ENCODE data around the genes APOLD1 and GPRC5D.

GRCh38 chr12:12476650-12477686 is 85.7 kb downstream of the DUSP16 start:
- PRO-cap, result no peak
- RAMPAGE, long total RNA, 2 experiments, result no peak in any of the 2 experiments

DNA sequence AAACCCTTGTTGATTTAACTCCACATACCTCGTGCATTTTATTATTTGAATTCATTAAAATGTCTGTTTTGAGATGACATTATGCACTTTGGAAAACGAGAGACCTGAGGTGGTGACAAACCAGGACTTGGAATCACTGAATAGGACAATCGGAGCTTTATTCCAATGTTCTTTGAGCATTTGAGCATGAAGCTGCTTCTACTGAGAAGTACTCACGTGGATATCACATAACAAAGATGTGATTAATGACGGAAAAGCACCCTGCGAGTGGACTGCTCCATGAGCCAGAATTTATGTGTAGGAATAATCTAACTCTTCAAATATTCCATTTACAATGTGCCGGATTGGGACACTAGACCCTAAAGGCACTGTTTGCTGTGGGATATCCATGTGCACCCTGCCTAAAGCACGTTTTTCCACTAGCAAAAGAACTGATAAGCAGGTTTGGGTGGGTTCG is 820 bp upstream of the DUSP16 start:
- PRO-cap, result no peak
- RAMPAGE, long total RNA, 2 experiments, result no peak in any of the 2 experiments

DNA sequence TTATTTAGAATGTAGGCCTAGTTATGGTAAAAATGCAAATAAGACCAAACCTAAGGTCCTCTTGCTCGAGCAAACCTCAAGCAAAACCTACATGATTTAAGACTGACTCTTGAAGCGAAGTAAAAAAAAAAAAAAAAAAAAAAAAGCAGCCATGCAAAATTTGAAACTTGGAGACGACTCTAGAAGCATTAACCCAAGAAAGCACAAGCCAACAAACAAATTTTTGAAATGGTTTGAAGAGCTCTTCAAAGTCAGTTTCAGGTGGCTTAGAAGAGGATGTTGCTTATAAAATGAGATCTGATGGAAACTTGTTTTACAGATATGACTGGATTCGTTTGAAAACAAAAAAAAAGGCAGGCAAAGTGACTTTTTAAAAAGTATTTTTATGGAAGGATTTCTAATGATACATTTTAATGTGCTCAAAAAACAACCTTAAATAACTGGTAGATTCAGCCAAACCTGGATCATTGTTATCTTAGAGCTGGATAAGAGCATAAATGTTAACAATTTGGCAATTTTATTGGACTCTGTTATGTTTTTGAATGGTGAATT is 1.1 kb upstream of the GPR19 start:
- PRO-cap, result no peak
- RAMPAGE, long total RNA, 2 experiments, result no peak in any of the 2 experiments

- PRO-cap, result unidirectional peak, plus-strand start at chr12:12785659
- RAMPAGE, long total RNA, 2 experiments, result no peak in any of the 2 experiments
These were observed at the start of gene APOLD1 for GRCh38 chr12:12784758-12786256. Gene APOLD1 (plus strand): TSS chr12:12785659.

- PRO-cap, result no peak
- RAMPAGE, long total RNA, 2 experiments, result no peak in any of the 2 experiments
These were observed 25.2 kb downstream of the DDX47 start for GRCh38 chr12:12838457-12838708.

GRCh38 chr12:12839741-12840492 is 26.8 kb downstream of the DDX47 start:
- PRO-cap, result no peak
- RAMPAGE, long total RNA, 2 experiments, result no peak in any of the 2 experiments

DNA sequence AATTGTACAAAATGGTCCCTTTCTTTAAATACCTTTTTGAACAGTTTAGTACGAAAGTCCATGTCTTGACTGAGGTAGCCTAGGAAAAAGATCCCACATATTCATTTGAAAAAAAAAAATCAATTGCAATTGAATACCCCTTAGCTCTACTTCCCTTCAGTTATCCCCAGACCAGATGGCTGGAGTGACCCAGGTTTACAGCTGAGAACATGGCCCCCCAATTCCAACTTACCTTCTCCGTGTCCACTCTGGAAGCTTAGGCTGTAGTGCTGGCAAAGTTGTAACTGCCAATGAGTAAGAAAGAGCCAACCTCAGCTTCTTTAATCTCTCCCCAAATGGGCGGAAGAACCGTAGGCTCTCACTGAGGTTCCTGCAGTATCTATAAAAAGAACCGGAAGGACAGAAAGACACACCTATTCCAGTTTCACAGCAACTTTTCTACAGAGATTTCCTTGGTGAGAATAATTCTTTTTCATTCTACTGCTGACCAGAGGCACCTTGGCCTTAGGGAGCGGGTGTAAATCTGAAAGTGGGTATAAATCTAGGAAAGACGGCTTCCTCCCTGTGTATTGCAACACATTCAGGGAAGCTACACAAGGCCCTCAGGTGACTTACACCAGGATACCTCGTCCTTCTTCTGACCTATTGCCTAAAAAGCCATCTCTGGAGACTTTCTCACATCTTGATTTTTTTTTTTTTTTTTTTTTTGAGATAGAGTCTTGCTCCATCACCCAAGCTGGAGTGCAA is at the start of gene GPRC5D:
GPRC5D (minus strand) TSS at position 296 of the 747 bp plus-strand sequence.
- PRO-cap, result no peak
- RAMPAGE, long total RNA, 2 experiments, result no peak in any of the 2 experiments

DNA sequence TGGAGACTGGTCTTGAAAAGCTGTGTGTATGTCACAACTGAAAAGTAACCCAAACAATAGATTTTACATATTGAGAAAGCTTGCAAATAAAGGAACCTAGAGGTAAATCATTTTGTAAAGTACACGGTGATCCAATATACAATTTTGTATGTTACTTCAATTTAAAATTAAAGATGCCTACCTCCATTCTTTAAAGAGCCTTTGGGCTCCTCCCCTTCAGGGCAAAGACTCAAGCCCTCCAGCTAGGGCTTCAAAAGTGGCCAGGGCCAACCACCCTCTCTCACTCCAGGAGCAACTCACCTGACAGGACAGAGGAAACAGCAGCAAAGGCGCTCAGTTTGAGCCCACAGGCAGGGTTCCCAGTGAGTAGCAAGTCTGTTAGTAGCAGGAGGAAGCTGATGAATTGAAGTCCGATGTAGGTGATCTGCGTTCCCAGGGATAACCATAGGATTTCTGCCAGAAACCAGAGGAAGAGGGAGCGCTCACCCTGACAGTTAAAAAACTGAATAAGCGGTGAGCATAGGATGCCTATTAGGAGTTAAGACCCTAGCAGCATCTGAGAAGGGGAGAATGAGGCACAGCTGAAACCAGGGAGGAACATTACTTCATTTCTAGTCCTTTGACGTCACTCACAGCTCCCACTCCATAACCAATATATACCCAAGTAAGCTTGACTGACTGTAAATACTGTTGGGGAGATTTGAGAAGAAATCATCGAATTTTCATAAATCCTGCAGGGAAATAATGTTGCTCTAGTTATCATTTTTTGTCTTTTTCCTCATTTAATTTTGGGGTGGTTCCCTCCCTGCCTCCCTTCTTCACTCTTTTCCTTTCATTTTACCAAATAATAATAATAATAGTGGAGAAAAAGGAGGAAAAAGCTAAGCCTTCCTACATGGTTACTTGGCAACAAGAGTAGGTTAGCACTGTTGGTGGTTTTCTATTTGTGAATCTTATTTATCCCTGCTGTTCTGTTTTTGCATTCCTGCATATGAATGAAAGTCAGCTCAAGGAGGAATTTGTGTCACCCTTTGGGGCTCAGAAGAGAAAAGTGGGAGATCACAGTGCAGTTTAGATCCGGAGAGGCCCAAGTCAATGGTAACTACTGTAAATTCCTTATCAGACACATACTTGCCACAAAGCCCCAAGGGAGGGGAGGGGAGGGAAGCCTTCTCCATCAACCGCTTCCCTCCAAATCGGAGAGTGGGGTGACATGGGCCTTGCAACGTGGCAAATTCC is 15.4 kb downstream of the GSG1 start:
- PRO-cap, result no peak
- RAMPAGE, long total RNA, 2 experiments, result no peak in any of the 2 experiments

- PRO-cap, result no peak
- RAMPAGE, long total RNA, 2 experiments, result no peak in any of the 2 experiments
These were observed 23.4 kb upstream of the EMP1 start for GRCh38 chr12:13172697-13174045.

DNA sequence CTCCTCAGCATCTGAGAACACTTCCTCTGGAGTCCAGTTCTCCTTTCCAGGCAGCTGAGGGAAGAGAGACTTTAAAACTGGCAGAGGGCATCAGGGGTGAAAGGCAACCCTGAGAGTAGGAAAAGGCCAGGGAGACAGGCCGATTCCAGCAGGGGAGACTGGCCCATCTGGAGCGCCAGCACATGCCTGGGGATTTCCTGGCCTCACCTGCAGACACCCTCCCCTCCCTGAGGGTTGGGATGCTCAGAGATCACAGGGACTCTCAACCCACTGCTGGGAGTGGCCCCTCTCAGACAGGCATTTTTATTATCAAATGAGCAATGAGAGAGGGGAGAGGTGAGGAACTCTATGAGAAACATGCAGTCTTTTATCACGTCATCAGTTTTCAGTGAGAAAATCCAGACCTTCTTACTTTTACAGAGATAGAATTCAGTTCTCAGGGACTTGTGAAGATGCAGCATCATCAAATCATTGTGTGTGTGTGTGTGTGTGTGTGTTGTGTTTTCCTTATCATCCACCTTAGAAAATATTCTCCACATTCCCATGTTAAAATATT is 1.8 kb upstream of the EMP1 start:
- PRO-cap, result no peak
- RAMPAGE, long total RNA, 2 experiments, result no peak in any of the 2 experiments

DNA sequence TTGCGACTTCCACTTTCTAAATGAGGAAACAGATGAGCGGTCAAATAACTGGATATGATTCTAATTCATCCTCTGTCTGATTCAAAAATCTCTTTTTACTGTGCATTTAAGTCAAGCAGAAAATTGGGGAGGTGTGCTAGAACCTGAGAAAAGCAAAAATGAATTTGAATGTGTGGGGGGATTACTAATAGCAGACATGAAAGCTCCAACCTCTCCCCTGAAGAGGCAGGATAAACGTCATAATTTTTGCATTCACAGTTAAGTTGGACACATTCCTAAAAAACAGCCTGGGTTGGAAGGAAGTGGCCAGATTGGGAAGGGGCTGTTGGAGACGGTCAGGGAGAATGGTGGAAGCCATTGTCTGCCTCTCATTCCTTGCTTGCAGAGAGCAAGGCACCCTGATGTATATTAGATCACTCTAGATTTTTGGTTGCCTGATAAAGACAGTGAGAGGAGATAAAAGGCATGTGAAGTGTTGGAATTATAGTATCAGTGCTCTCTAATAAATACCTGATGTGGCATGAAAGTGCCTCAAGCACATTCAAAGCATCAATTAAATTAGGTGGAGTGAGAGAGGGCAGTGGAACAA is 13.2 kb downstream of the EMP1 start:
- PRO-cap, result no peak
- RAMPAGE, long total RNA, 2 experiments, result no peak in any of the 2 experiments

GRCh38 chr12:13214216-13214489 is 17.6 kb downstream of the EMP1 start:
- PRO-cap, result no peak
- RAMPAGE, long total RNA, 2 experiments, result no peak in any of the 2 experiments

DNA sequence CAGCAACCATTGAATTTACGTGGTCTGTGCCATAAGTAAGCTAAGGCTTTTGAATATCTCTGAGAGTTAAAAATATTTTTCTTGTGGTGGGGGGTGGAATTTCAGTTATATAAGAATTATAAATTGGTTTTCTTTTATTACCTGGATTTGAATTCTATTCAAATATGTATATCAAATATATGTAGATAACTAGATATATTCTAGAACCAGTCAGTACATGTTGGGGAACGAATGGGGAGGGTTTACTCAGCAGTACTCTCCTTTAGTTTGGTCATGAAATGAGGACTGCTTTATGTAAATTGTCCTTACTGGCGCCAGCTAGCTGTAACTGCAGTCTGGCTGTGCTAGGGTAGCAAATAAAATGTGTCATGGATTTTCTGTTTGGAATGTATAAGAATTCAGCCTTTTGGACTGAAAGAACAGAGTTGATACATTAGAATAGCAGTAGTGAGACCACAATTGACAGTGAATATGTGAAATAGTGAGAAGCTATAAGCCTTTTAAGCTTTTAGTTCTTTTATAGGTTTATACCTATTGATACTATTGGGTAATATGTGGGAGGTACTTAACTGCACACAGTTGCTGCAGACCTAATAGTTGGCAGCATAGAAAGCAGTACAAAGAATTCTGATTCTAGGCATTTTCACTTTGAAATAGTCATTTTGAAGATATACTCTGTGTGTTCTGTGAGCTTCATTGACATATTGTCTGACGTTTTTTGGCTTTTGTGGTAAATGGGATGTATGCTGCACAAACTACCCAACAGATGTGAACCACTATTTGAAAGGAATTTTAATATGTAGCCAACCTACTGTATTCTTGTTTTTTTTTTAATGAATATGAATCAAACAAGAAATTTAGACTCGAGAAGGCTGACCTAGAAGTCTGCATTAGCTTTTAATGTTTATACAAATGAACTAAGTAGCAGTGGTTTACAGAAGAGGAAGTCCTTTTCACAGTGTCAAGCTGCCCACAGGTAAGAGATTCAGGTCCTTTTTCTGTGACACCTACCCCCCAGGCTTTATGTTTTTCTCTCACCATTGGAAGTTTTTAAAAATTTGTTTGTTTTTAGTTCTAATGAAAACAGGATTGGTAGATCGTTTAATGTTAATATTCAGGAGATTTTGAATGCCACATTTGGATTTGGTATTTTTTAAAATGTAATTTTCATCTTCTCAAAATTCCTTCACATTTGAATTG is 29.2 kb downstream of the ATF7IP start:
- PRO-cap, result no peak
- RAMPAGE, long total RNA, 2 experiments, result no peak in any of the 2 experiments

GRCh38 chr12:14395956-14396733 is 30.7 kb downstream of the ATF7IP start:
- PRO-cap, result no peak
- RAMPAGE, long total RNA, 2 experiments, result no peak in any of the 2 experiments

DNA sequence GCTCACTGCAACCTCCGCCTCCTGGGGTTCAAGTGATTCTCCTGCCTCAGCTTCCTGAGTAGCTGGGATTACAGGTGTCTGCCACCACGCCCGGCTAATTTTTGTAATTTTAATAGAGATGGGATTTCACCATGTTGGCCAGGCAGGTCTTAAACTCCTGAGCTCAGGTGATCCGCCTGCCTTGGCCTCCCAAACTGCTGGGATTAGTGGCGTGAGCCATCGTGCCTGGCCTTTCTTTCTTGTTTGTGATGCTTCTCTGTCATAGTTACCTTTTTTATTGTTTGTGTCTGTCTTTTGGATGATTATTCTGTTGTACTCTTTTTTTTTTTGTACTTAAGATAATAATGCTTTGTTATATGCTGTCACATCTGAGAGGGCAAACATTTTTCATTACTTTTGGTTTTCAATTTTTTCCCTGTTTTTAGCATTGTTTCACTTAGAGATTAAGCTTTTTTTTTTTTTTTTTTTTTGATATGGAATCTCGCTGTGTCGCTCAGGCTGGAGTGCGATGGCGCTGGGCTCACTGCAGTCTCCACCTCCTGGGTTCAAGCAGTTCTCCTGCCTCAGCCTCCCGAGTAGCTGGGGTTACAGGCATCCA is 35.9 kb downstream of the ATF7IP start:
- PRO-cap, result no peak
- RAMPAGE, long total RNA, 2 experiments, result no peak in any of the 2 experiments

DNA sequence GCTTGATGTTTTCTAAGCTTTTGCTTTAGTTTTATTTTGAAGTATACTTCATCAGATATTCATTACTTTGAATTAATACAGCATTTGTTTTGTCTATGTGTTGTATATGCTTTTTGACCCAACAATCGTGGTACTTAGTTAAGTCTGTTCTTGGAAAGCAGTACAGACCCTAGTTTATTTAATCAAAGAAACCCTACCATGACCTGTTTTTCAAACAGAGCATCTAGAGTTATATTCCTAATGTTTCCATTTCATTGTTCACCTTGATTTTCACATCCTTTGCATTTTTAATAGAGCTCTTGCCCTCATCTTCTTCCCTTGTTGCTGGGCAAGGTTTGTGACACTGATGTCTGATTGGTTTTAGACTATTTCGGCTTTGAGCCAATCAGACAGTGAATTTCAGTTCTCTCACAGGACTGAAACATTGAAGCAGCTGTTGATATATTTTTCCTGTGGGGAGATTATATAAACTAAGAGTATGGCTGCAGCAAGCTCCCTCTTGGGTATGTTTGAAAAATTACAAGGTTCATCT is 51.0 kb downstream of the ATF7IP start:
- PRO-cap, result no peak
- RAMPAGE, long total RNA, 2 experiments, result no peak in any of the 2 experiments

- PRO-cap, result no peak
- RAMPAGE, long total RNA, 2 experiments, result no peak in any of the 2 experiments
These were observed 52.3 kb downstream of the ATF7IP start for GRCh38 chr12:14417698-14418282.

DNA sequence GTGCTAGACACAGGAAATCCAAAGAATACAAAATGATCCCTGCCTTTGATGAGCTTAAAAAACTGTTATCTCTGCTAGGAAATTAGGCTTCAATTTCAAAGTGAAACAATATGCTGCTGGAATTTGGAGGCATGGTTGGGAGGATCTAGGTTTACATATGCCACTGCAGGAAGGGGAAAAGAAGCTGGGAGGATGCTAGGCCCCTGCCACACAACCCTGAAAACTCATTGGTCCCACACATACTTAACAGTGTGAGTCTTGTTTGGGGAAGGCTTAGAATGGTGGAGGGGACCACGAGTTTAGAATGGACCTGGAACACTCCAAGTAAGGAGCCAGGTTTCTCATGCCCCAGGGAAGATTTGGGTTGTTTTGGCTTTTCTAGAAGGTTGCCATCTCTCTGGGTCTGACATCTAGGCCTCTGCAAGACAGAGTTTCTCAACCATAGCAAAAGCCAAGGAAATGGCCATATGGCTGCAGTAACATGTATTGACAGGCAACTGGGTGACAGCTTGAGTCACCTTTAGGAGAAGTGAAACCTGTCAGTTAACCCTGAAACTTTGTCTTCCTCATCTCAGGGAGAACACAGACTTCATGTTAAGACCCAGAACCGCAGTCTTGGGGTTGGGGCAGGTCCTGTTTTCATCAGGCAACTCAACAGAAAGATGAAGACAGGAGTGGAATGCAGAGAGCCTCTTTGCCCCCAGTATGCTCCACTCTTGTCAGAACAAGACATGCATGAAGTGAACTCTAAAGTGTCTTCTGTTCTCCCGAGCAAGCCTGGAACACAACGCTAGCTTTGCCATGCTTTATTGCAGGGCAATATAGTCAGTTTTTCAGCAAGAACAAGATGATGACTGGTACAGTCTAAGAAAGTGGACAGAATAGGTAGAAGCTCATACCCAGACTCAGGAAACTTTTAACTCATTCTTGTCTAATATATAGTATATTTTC is 46.0 kb upstream of the PLBD1 start:
- PRO-cap, result no peak
- RAMPAGE, long total RNA, 2 experiments, result no peak in any of the 2 experiments

GRCh38 chr12:14775810-14776121 is 1.6 kb downstream of the H2AJ start:
- PRO-cap, result no peak
- RAMPAGE, long total RNA, 2 experiments, result no peak in any of the 2 experiments

DNA sequence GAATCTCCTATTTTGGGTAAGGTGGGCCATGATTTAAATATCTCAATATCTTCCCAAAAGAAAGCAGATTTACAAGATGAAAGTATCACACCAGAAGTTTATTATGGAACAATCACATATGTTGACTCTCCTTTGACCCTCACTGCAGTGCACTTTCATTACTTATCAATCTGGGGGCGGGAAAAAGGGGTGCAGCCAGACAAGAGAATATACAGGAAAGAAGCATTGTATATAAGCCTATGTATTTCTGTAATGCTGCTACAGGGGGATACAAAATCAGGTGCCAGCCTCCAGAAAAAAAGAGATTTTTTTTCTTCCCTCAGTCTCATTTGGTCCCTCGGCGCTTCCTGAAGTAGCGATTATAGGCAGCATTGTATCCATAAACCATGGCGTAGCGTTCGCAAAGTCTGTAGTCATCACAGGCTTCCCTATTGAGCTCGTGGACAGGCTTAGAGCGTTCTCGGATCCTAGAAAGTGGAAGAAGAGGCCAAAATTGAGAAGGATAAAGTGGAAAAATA is 3.8 kb downstream of the MGP start:
- PRO-cap, result no peak
- RAMPAGE, long total RNA, 2 experiments, result no peak in any of the 2 experiments

Measured in breast epithelium (tissue), 2 donors.